Placental pericyte (primary cell): ENCODE measurements around a stretch of chr3.

DNA sequence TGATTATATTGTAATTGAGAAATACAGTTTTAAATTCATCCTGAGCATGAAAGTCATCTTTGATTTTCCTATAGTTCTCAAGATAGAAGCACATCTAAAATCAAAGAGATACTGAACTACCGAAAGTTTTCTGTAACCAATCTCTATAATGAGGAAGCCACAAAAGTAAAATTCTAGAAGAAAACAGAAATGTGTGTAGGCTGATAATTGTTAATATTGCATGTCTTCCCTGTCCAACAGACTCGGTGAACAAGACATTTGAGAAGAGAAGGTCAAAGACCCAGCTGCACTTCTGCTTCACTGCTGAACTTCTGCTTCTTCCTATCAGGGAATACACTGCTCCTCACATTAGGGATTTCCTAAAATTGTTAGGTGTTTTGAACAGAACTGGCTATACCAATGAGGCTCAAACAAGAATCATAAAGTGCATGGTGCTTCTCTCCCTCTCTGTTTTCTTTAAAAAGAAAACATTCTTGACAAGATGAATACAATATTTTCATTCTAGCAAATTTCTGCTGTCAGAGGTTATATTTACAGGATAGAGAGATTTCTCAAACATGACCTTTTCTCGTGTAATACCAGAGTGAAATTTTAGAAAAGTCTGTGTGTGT lies 558 bp downstream of the ATP13A4 start:
- CAGE, long polyA plus RNA = no peak

GRCh38 chr3:193637767-193638296 lies 44.8 kb downstream of the OPA1 start:
- CAGE, long polyA plus RNA = no peak

DNA sequence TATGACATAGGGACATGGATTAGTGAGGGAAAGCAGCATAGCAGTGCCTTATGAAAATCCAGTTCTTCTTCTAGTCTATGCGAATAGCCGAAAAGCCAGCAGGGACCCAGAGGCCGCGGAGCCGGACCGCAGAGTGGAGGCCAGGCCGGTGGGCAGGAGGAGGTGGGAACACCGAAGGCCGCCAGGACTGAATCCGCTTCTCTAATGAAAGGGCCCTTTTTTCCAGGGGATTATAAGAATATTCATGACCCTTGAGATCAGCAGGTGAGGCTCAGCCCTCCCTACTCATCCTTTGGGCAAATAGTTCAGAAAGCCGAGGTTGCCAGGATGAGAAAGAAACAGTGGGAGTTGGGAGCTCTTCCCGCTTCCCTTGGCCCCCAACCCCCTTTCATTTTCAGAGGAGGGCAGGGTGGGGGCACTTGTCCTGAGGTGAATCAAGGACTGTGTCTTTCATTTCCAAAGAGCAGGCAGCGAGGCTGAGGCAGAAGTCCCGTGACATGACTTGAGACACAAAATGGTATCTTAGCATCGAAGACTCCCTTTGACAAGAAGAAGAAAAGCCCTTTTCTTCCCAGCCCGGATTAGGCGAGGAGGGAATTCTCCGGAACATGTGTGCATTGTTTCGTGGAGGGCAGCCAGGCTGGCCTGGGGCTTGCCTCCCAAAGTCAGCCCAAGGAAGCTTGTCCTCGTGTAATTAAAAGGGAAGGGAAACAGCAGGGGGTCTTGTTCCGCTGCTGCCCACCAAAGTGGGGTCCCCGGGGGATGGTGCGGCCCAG lies 117.8 kb downstream of the OPA1 start:
- CAGE, long polyA plus RNA = no peak

DNA sequence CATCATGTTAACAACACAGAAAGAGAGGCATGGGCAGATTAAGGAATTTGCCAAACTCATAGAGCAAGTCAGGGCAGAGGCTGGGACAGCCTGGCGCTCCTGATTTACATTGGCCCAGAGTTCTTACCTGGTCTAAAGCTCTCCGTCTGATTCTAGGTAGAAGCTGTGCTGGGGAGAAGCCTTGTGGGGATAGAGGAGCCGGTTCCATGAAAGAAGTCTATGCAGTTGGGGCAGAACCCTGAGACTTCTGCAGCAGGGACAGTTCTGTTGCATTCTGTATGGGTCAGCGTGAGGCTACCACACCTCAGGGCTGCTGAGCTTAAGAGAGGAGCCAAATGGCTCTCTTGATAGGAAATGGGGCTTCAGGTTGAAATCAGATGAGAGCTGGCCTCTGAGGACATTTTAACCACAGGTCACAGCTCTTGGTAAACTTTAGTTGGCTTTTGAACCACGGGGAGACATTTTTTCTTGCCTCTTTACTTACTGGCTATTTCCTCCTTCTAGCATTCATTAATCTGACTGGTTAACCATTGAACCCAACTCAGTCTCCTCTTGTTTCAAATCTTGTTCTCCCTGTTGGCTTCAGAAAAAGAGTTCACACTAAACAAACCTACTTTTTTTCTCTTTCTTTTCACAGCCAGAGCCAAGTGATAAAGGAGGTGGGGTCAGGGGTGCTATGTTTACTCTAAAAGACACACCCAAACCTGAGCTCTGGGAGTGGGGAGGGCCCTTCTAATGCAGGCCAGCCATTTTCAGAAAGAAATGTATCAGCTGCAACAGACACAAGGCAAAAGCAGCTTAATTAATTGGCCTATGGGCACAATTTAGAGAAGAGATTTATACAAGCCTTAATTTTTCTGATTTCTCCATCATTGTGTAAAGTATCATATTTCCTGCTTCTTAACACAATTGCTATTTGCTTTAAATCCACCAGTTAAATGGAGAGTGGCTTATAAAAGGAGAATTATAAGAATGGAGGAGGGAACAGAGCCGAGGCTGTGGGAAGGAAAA lies 250.8 kb downstream of the OPA1 start:
- CAGE, long polyA plus RNA = no peak

DNA sequence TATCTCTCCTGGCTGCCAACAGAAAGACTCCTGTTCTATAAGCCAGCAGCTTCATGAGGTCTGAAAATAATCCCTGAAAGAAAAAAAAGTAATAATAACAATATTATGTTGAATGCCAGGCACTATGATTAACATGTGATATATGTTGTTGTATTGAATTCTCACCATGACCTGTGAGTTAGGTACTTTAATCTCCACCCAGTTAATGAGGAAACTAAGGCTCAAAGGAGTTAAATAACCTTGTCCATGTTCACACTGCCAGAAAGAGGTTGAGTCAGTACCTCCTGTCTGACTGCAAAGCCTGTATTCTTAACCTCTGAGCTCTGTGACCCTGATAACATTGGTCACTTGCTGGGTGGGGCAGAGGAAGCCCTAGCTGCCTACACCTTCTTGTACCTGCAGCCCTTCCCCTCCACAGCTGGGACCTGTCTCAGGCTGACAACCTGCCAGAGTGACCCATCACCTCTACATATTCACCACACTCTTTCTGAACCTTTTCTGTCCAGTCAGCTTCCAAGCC lies 106.2 kb upstream of the HES1 start:
- CAGE, long polyA plus RNA = no peak

GRCh38 chr3:194101912-194102883 lies 33.8 kb upstream of the HES1 start:
- CAGE, long polyA plus RNA = no peak

DNA sequence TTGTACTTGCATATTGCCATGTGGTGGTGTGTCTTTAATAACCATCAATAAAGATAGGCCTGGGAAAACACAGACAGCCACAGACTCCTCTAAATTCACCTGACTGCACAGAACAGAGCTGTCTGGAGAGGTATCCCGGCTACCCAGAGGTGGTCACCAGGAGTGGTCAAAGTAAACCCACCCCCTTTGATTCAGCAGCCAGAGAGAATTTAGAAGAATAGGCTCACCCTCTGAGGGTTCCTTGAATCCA lies 11.6 kb upstream of the HES1 start:
- CAGE, long polyA plus RNA = no peak

DNA sequence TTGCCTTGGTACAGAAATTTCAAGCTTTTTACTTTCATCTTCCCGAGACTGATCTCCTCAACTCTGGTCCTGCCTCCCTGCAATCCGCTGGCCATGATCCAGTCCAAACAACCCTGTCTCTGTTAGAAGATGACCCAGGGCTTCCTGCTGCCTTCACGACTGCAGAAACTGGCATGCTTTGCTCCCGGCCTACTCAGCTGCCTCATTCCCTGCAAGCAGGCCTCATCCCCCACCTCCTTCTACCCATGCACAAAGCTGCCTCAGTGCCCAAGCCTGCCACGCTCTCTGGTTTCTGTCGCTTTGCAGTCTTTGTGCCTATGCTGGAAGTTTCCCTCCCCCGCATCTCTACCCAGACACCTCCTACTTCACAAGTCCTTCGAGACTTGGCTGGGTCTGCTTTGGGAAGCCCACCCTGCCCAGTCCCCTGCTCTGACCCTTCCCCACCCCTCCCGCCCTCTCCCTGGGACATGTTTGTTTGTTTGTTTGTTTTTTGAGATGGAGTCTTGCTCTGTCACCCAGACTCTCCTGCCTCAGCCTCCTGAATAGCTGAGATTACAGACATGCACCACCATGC lies 12.6 kb downstream of the HES1 start:
- CAGE, long polyA plus RNA = no peak

DNA sequence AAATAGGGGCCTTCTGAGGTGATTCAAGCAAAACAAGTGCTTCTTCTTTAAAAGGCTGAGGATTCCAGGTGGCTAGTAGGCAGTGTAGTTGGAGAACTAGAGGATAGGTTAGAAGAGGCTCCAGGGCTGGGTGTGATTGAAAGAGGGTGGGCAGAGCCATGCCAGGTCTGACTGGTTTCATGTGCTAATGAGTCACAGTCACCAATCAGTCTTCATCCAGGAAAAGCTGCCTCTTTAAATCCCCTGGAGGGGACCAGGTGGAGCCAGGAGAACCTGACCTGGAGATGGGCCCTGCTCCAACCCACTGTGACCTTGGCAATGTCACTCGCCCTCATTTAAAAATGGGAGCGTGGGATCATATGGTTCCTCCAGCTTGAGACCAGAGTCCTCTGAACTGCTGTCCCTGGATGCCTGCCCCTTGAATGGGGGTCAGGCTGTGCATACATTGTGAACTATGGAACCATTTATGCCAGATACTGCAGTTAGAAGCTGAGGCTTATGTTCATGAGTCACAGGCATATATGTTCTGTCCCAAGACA lies 23.0 kb downstream of the HES1 start:
- CAGE, long polyA plus RNA = no peak

- CAGE, long polyA plus RNA = no peak
Measured at GRCh38 chr3:194203455-194203872, 67.5 kb downstream of the HES1 start.

GRCh38 chr3:194212629-194213557 lies 76.9 kb downstream of the HES1 start:
- CAGE, long polyA plus RNA = no peak

- CAGE, long polyA plus RNA = no peak
Measured at GRCh38 chr3:194267323-194267763, 83.8 kb downstream of the CPN2 start.

DNA sequence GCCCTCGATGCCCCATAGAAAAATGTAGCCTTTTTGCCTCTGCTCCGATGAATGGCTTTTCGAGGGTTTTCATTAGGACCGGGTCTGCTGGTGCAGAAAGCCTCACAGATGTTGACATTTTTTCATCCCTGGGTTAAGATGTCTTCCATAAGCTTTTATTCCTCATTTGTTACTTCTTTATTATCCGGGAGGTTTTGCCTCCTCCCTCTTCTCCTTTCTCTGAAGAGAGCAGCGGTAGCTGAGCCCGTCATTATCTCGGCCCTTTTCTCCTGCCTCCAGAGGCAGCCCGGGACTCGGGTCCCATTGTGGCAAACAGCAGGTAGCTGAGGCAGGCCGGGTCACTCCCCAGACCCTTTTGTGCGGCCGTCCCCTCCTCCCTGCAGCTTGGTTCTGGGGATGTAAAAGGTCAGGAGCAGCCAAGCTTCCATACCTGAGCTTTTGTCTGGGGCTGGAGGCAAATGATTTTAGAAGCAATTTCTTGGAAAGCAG lies 64.4 kb downstream of the CPN2 start:
- CAGE, long polyA plus RNA = no peak

- CAGE, long polyA plus RNA = no peak
Measured at GRCh38 chr3:194488388-194488643, 1.5 kb upstream of the ATP13A3 start.

DNA sequence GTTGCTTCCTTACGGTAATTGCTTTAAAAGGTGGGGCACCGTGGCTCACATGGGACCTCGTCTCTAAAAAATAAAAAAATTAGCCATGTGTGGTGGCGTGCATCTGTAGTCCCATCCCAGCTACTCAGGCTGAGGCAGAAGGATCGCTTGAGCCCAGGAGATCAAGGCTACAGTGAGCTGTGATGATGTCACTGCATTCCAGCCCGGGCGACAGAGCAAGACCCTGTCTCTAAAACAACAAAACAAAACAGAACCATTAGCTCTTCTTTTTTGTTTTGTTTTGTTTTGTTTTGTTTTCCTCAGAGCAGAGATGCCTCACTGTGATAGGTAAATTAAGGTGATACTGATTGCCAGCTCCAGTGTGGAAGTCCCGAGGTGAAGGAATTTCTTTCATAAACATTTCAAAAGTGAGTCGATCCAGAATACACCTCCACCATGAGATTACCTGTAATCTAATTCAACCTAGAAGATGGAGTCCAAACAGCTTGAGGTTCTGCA lies 11.5 kb upstream of the ATP13A3 start:
- CAGE, long polyA plus RNA = no peak

GRCh38 chr3:194537496-194538253 lies 50.9 kb upstream of the ATP13A3 start:
- CAGE, long polyA plus RNA = no peak

DNA sequence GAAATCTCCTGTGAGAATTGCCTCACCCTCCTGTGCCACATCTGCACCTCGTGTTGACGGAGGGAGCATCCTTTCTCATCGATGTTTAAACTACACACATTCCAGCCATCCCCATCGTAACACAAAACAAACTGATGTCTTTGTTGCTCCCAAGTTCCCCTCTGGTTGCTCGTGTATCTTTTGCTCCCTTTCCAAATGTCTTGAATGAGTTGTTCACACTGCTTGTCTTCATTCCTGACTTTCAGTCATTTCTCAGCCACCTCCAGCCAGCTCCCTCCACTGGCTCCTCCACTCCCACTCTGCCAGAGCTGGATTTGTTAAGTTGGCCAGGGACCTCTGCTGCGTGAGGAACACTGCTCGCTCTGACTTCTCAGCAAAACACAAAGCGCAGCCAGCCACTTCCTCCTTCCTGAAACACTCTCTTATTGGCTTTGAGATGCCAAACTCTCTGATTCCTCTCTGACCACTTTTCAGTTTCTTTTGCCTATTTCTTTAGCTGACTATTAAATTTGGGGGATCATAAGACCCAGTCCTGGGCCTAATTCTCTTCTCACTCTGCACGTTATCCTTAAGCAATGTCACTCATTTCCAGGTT lies 53.7 kb upstream of the ATP13A3 start:
- CAGE, long polyA plus RNA = no peak

- CAGE, long polyA plus RNA = no peak
Measured at GRCh38 chr3:194556356-194557221, 69.8 kb upstream of the ATP13A3 start.

DNA sequence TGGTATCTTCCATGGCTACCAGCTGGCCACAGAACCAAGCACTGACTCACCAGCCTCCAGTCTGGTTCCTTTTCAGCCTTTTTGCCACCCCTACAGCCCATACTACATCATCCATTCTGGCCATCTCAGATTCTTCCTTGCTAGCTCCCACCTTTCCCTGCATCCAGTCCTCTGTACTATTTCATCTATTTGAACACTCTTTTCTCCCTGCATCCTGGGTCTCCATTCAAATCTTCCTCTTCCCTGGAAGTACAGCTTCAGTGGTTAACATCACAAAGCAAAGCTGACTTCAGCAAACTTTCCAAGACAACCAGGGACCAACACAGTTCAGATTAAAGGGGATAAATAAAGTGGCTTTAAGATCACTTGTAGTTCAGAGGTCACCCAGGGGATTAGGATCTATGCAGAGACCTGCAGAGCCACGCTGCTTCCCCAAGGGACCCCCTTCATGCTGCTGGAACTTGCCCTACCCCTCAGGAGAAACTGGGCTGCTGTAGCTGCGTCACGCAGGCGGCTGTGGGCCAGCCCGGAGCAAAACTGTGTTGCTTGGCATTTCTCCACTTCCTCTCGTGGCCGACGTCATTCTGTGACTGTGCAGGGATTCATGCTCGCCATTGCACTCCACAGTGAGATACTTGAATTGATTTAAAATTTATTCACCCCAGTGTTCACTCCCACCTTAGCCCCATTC lies 46.0 kb downstream of the TMEM44 start:
- CAGE, long polyA plus RNA = no peak

DNA sequence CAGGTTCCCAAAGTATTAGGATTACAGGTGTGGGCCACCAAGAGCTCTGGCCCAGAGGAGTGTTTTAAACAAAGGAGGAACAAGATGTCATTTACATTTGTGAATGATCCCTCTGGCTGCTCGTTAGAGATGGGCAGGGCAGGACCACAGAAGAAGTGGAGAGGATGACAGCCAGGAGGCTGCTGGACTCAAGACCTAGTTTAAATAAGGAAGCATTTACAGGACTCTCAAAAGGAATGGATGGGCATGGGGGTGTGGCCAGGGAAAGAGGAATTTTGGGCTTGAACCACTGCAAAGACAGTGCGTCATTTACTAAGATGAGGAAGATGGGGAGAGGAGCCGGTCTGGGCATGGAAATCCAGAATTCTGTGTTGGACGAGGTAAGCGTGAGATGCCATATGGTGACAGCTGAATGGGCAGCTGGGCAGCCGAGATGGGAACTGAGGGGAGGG lies 24.4 kb downstream of the TMEM44 start:
- CAGE, long polyA plus RNA = no peak